Skin of body (tissue), 2 donors: ENCODE data around the gene TSEN2.

DNA sequence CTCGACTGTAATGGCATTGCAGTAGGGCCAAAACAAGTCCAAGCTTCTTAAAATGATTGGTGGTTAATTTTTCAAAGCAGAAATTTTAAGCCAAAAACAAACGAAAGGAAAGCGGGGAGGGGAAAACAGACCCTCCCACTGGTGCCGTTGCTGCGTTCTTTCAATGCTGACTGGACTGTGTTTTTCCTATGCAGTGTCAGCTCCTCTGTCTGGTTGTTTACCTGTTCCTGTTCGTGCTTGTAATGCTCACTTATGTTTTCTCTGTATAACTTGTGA lies 24.6 kb upstream of the TIMP4 start:
- RAMPAGE, long total RNA = no peak

DNA sequence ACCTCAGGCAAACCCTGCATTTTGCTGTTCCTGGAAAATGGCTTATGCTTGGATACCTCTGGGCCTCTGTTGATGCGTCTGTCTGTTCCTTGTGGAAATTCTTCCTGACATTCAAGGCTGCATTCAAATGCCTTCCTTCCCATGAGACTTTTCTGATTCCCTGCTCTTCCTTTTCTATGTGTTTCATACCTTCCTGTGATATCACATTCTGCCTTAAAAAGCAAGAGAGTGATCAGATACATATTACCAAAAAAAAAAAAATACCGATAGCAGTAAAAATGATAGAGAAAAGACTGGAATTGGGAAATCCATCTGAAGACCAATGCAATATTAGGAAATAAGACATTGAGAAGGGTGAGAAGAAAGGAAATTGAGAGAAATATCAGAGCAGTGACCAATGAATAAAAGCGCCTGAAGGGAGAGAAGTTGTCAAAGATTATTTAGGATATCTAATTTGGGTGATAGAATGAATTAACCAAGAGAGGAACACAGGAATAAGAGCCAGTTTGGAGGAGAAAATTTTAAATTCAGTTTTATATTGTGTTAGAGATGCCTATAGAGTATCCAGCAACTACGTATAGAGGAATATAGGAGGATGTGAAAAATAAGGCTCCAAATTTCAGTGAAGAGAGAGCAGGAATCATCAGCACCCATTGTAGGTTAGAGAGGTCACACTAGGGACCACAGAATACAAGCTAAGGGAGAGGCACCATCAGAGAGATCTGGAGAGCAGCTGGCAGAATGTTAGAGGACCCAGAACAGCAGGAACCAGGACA lies 86.2 kb upstream of the TSEN2 start:
- RAMPAGE, long total RNA = no peak

DNA sequence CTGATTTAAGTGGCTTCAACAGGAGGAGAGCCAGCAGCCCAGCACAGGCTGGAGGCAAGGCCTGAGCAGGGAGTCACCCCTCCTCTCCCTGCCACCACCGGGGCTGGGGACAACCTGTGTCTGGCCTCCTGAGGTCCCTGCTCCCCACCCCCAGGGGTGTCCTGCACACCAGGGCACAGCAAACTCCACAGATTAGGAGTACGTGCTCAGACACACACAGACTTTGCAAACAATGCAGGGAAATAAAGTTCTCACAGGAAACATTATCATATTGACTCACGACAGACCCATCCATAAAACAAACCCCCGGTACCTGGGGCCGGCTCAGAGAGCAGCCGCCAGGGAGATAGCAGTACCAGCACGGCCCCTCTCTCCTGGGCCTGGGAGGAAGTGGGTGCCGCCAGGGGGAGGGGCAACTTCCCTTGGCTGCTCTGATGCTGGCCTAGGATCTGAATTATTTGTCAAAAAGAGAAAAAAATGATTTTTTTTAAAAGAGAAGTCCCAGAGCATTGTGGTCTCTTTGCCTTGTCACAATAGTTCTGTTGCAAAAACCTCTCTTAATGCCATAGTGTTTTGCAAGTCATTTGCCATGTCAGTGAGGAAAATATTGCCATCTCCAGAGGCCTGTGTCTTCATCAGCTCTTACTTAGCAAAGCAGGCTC lies 21.9 kb upstream of the TSEN2 start:
- RAMPAGE, long total RNA = no peak

DNA sequence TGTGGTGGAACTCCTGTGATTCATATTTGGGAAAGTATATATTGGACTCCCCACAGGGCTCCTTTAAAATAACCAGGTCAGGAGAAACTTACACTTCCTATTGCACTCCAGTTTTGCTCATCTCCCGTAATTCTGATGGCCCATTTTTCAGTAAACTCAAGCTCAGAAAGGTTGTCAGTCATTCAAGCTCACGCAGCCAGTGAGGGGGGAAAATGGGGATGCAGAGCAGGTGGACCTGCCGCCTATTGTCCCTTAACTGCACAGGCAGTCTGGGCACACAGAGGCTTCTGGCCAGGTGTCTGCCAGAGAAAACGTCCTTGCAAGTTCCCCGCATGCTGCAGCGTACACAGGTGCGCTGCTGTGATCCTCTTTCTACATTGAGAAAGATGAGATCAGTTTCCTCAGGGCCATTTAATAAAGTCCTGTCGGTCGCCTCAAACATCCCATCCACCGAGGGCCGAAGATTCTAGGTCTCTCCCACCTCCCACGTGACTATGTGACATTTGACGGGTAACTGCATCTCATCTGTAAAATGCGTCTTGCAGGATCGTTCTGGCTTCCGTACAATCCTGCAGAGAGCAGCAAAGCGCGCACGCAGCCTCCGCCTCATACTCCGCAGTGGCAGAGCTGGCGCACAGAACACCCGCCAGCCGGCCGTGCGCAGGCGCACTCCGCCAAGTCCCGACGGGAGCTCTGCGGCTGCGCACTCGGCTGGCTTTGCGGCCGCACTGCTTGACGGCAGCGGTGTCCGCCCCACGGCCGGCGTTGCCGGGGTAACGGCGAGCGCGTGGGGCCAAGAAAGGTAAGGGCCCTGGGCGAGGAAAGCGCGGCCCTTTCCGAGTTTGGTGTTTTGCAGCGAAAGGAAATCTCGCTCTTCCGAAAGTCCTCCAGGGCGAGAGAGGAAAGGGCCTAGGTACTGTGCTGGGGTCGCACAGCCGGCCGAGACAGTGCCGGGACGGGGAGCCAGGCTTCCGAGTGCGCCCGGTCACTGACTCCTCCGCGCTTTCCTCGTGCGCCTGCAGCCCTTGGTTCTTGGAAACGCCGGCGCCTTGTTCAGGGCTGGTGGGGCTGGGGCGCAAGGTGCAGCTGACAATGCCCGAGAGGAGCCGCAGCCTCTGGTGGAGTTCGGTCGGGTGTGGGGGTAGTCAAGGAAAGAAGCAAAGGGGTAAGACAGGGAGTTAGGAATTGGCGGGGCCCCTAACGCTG lies at the start of gene TSEN2:
Gene TSEN2, plus strand, starts transcription at position 765 of the 1,206 bp plus-strand sequence.
- RAMPAGE, long total RNA = no peak

GRCh38 chr3:12629549-12630077 lies 34.3 kb downstream of the RAF1 start:
- RAMPAGE, long total RNA = no peak

GRCh38 chr3:12674124-12674773 lies 10.3 kb upstream of the RAF1 start:
- RAMPAGE, long total RNA = no peak

DNA sequence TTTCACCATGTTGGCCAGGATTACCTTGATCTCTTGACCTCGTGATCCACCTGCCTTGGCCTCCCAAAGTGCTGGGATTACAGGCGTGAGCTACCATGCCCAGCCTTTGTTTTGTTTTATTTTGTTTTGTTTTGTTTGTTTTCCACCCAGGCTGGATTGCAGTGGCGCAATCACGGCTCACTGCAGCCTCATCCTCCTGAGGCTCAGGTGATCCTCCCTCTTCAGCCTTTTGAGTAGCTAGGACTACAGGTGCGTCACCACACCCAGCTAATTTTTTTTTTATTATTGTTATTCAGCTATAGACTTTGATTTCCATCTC lies 12.7 kb upstream of the RAF1 start:
- RAMPAGE, long total RNA = no peak

GRCh38 chr3:12679512-12679926 lies 15.6 kb upstream of the RAF1 start:
- RAMPAGE, long total RNA = no peak

- RAMPAGE, long total RNA = no peak
Measured at GRCh38 chr3:12798450-12799072, 2.1 kb downstream of the CAND2 start.

- RAMPAGE, long total RNA = no peak
Measured at GRCh38 chr3:12840520-12841417, 596 bp downstream of the RPL32 start.

- RAMPAGE, long total RNA = no peak
Measured at GRCh38 chr3:12896525-12897294, 55.3 kb upstream of the RPL32 start.

DNA sequence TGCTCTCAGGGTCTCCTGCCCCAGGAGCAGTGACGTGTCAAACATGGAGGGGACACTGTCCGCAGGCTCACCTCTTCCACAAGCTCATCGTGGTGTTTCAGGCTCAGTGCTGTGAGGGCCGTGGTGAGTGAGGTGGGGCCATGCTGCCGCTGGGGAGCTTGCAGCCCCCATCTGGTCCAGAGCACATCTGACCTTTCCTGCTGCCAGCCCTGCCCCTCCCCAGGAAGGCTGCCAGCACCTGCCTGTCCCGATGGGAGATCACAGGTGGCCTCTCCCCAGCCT lies 64.8 kb upstream of the RPL32 start:
- RAMPAGE, long total RNA = no peak

DNA sequence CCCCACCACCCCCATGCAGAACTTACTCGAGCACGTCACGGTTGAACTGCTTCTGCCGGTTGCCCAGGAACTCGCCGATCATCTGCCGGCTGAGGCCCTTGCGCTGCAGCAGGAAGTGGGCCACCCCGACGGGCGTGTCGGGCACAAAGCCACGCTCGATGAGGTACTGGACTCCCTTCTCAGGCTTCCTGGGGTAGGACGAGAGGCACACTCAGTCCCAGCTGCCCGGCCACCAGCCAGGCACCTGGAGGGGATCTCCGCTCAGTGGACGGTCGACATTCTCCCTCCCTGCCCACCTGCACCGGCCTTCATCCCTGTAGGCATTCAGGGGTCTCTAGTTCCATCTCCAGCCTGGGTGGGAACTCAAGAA lies 83.2 kb upstream of the RPL32 start:
- RAMPAGE, long total RNA = no peak

DNA sequence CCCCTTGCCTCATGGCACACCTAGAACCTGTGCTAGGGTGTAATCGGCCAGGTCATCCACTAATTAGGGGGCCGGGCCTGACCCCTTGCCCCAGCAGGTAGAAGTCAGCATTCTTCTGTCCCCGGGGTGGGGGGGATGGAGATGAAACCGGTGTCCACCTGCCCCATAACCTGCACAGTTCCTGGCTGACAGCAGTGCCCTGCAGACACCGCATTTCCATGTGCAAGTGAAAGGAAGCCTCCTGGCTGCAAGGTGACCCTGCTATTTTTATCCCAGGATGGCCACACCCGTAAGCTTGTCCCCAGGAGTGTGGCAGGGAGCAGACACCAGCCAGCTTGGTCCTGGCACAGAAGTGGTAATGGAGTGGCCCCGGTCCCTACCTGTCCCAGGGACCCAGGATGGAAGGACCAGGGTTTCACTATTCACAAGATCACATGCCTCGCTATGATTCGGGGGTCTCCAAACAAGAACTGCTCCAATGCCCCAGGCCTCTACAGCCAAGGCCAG lies 85.3 kb upstream of the RPL32 start:
- RAMPAGE, long total RNA = no peak

DNA sequence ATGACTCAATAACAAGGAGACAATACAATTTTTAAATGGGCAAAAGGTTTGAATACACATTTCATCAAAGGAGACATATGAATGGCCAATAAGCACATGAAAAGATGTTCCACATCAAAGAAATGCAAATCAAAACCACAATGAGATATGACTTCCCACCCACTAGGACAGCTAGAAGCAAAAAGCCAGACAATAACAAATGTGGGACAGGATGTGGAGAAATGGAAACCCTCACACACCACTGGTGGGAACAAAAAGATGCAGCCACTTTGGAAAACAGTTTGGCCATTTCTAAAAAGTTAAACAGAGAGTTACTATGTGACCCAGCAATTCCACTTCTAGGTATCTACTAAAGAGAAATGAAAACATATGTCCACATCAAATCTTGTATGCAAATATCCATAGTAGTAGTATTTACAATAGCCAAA lies 70.6 kb downstream of the IQSEC1 start:
- RAMPAGE, long total RNA = no peak

GRCh38 chr3:13045585-13046680 lies 27.3 kb downstream of the IQSEC1 start:
- RAMPAGE, long total RNA = no peak

DNA sequence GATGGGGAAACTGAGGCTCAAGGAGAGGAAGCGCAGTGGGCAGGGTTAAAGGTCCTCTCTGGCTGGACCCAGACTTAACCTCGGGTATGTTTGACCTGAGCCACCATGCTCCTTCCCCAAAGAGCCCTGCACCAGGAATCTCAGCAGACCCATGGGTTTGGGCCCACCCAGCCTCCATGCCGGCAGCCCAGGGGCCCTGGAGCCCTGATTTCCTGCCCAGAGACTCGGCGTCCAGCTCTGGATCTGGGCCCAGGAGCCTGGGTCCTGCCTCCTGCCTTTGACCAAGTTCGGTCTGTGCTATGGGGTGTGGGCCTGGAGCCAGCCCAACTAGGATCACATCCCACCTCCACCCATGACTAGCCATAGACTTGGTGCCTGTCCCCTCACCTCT lies 25.5 kb downstream of the IQSEC1 start:
- RAMPAGE, long total RNA = no peak

- RAMPAGE, long total RNA = no peak
Measured at GRCh38 chr3:13111984-13112785, 39.0 kb upstream of the IQSEC1 start.

GRCh38 chr3:13246093-13246412 lies 172.8 kb upstream of the IQSEC1 start:
- RAMPAGE, long total RNA = no peak

- RAMPAGE, long total RNA = no peak
Measured at GRCh38 chr3:13418972-13419098, 1.3 kb downstream of the NUP210 start.